Panc1 (cell line): ENCODE results near the gene HS1BP3.

GRCh38 chr2:20446593-20446995, 280 bp upstream of the RHOB start:
- RRBS, 2 experiments: 2 to 8% methylated on average over 19 to 20 of the region's 32 CpGs

DNA sequence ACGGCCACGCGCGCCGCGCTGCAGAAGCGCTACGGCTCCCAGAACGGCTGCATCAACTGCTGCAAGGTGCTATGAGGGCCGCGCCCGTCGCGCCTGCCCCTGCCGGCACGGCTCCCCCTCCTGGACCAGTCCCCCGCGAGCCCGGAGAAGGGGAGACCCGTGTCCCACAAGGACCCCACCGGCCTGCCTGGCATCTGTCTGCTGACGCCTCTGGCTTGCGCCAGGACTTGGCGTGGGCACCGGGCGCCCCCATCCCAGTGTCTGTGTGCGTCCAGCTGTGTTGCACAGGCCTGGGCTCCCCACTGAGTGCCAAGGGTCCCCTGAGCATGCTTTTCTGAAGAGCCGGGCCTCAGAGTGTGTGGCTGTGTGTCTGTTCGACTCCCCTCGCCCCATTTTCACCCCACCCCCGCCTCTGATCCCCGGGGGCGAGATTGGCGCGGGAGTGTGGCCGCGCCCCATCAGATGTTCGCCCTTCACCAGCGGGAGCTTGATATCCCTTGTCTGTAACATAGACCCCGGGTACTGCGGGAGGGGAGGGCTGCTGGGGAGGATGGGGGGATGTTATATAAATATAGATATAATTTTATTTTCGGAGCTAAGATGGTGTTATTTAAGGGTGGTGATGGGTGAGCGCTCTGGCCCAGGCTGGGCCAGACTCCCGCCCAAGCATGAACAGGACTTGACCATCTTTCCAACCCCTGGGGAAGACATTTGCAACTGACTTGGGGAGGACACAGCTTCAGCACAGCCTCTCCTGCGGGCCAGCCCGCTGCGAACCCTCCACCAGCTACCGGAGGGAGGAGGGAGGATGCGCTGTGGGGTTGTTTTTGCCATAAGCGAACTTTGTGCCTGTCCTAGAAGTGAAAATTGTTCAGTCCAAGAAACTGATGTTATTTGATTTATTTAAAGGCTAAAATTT, 1.4 kb downstream of the RHOB start:
- RRBS, 2 experiments: 7 to 22% methylated on average over 22 to 23 of the region's 50 CpGs

- RRBS, 2 experiments: no CpG with 5 or more reads among the region's 9 CpGs
Observed at GRCh38 chr2:20452166-20453167, 5.6 kb downstream of the RHOB start.

- RRBS, 2 experiments: no CpG with 5 or more reads among the region's 8 CpGs
Observed at GRCh38 chr2:20514903-20515373, 68.1 kb downstream of the RHOB start.

GRCh38 chr2:20604445-20605333, 46.2 kb downstream of the HS1BP3 start:
- RRBS, 2 experiments: no CpG with 5 or more reads among the region's 8 CpGs

DNA sequence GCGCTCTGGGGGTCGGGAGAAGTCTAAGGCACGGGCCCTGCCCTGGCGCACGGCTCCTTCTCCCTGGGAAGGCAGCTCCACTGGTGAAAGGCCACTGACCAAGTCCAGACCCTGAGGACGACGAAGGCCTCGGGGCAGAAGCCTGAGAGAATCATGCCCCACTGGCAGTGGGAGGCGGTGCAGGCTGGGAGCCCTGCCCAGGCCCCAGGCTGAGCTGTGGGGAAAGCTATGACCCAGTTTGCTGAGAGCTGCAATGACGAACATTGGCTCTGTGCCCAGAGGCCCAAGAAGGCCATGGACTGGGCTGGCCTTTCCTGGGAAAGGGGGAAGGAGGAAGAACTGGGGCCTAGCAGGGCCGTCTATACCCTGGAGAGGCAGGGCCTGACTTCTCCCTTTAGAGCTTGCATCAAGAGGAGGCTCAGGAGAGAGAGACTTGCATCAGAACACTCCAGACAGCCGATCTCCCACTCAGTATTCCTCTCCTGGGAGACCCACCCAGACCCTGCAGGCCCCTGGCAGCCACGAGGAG, 32.9 kb downstream of the HS1BP3 start:
- RRBS, 2 experiments: no CpG with 5 or more reads among the region's 13 CpGs

DNA sequence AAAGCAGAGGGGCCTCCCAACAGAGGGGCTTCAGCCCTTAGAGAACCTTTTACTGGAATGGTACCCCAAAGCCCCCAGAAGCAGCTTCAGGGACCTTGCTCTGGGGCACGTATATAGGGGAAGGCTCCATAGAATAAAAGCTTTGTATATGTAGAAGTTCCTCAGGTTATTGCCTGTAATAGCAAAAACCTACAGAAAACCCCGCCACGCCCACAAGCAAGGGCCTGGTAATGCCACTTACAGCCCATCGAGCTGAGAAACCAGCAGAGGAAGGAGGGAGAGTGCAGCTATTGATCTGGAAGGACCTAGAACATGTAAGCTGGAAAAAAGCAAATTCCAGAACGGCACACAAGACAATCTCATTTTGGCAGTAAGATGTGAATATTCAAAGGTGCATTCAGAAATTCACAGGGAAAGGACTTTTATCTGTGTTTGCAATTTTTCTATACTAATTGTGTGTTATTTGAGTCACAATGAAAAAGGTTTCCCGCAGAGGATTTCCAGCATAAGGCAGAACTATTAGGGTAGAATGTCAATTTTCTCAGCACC, 15.8 kb downstream of the HS1BP3 start:
- RRBS, 2 experiments: no CpG with 5 or more reads among the region's 6 CpGs

DNA sequence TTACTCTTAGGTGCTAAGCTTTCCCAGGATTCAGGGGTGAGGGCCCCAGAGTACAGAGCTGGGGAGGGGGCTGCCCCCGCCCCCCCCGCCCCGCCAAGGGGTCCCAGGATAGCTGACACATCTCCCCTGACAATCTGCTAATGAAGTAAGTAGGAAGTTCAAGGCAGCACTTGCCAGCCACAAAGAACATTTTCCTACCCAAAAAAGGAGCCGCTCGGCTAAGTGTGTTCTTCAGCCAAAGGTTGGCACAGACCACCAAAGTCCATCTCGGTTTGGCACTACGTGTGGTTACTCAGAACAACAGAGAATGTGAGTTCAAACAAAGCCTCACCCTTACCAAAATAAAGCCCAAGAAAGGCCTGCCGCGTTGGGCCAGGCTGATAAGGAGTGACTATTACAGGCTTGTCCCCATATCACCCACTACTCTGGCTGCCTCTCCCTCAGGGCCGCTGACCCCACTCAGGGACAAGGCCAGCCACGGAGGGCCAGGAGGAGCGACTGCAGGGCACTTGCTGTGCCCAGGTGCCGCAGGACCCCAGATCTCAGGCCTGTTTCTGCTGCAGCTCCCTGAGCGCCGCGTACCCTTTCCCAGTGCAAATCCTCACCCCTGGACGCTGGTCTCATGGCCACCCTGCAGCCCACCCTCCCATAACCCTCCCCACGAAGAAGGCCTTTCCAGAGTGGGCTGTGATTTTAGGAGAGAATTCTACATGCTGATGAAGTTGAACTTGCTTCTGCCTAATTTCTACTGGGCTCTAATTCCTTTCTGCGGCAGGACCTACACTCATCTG, 13.7 kb downstream of the HS1BP3 start:
- RRBS, 2 experiments: no CpG with 5 or more reads among the region's 19 CpGs

DNA sequence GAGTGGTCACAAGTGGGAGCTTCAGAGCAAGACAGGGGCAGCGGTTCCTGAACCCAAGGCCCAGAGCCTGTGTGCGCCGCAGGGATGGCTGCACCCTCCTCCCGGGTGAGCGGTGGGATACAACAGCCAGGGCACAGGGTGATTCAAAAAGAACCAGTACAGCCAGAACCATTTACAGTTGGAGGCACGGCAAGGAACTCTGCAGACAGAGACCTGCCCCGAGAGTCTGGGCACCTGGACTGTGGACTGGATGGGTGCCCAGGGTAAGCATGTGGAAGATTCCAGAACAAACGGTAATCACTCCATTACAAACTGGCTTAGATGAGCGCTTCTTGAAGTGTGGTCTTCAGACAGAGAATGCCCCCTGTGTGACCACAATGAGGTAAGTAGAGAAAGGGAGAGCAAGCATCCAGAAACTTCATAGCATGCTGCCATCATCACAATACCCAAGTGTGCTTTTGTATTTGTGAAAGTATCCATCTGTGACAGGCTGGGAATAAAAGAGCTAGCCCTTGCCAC, 11.9 kb downstream of the HS1BP3 start:
- RRBS, 2 experiments: no CpG with 5 or more reads among the region's 9 CpGs

DNA sequence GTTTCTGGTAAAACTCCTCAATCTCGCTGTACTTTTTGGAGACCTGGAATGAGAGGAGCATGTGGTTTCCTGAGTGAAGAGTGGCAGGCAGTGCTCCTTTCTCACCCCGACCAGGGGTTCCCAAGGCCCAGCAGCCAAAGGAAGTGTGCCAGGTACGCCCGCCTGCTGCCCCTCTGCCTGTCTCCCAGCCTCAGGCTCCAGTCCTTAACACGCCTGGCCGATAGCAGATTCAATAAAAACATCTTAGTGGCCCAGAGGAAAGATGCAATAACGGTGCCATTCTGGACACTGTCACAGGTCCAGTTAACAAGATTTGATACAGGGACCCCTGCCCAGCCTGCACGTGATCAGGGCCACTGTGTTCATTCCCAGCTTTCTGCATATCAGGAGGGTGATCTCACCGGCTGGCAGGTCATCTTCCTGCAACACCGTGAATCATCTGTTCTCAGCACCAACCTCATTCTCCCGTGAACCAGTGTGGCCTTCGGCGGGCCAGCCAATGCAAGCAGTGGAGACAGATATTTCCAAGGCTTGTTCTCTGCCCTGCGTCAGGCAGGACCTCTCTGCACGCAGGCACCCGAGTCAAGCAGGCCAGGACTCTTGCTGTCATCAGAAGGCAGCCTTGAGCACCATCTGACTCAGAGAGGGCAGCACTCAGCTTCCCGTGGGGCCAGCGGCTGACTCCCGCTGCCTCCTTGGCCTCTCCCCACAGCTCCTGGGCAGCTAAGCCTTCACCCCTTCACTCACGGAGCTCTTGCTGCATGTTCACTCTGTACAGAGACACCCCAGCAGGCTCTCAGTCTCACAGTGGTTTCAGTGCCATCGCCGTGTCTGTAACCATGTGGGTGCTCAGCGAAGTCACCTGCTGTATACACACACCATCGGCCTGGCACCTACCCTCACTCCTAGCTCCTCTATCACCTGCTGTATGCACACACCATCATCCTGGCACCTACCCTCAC, 9.5 kb downstream of the HS1BP3 start:
- RRBS, 2 experiments: no CpG with 5 or more reads among the region's 24 CpGs

GRCh38 chr2:20650843-20651433, at the start of gene HS1BP3:
TSS of gene HS1BP3 (minus strand) at chr2:20651098.
- RRBS, 2 experiments: under 1 to 5% methylated on average over 16 of the region's 64 CpGs

GRCh38 chr2:21038369-21039035, 5.4 kb downstream of the APOB start:
- RRBS, 2 experiments: no CpG with 5 or more reads among the region's 8 CpGs

- RRBS, 2 experiments: no CpG with 5 or more reads among the region's 3 CpGs
Observed at GRCh38 chr2:21096189-21097021, 27.4 kb upstream of the TDRD15 start.

DNA sequence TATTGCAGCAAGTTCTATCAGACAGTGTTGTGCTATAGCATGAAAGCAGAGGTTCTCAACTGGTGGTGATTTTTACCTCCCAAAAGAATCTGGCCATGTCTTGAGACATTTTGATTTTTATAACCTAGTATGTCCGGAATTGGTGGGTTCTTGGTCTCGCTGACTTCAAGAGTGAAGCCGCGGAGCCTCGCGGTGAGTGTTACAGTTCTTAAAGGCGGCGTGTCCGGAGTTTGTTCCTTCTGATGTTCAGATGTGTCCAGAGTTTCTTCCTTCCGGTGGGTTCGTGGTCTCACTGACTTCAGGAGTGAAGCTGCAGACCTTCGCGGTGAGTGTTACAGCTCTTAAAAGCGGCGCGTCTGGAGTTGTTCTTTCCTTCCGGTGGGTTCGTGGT, 22.4 kb upstream of the TDRD15 start:
- RRBS, 2 experiments: no CpG with 5 or more reads among the region's 18 CpGs

GRCh38 chr2:21255960-21256557, 132.3 kb downstream of the TDRD15 start:
- RRBS, 2 experiments: no CpG with 5 or more reads among the region's 6 CpGs

DNA sequence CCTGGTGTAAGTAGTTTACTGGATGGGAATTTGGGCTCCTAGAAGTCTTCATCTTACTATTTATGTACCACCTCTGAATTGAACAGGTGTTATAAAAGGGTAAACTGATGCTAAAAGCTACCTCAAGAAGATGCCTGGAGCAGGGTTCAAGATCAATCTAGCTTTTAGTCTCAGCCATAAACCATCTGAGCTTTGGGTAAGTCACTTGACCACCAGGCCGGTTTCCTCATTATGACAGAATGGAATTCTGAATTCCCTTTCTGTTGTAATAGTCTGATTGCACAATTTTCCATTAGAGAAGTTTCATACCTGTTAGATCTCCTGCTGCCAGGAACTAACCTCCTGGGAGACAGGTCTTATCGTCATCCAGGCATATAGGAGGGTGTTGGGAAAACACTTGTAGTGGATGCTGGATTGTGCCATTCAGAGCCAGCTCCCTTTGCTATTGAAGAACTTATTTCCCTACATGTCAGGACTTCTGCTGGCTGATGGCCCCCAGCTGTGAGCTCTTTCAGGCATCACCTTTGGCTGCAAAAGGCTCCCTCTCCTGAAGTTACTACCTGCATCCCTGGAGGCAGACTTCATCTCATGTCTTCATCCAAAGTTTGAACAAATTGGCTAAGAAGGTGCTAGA, 272.5 kb downstream of the TDRD15 start:
- RRBS, 2 experiments: no CpG with 5 or more reads among the region's 2 CpGs

- RRBS, 2 experiments: 1 to 7% methylated on average over 17 to 18 of the region's 65 CpGs
Observed at GRCh38 chr2:23385733-23386330, 853 bp downstream of the KLHL29 start.

GRCh38 chr2:23450013-23450418, 65.0 kb downstream of the KLHL29 start:
- RRBS, 2 experiments: 83 to 84% methylated on average over 3 of the region's 15 CpGs

- RRBS, 2 experiments: no CpG with 5 or more reads among the region's 4 CpGs
Observed at GRCh38 chr2:23457338-23457711, 72.3 kb downstream of the KLHL29 start.

GRCh38 chr2:23458171-23458794, 73.3 kb downstream of the KLHL29 start:
- RRBS, 2 experiments: no CpG with 5 or more reads among the region's 5 CpGs